Measurements from ENCODE around the genes DKK2, PLA2G12A and LRIT3.

DNA sequence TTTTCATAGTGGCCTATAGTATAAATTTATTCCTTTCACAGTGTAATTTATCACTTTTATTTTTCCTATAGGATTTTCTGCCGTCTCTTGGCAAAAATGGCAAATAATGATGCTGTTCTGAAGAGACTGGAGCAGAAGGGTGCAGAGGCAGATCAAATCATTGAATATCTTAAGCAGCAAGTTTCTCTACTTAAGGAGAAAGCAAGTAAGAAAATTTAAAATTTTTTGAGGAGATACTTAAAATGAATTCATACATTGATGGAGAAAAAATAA lies 8.5 kb downstream of the AIMP1 start:
- RRBS = no CpG with 5 or more reads among the region's 1 CpG

- RRBS = no CpG with 5 or more reads among the region's 14 CpGs
These were observed 156.1 kb upstream of the GIMD1 start for GRCh38 chr4:106524684-106525156.

DNA sequence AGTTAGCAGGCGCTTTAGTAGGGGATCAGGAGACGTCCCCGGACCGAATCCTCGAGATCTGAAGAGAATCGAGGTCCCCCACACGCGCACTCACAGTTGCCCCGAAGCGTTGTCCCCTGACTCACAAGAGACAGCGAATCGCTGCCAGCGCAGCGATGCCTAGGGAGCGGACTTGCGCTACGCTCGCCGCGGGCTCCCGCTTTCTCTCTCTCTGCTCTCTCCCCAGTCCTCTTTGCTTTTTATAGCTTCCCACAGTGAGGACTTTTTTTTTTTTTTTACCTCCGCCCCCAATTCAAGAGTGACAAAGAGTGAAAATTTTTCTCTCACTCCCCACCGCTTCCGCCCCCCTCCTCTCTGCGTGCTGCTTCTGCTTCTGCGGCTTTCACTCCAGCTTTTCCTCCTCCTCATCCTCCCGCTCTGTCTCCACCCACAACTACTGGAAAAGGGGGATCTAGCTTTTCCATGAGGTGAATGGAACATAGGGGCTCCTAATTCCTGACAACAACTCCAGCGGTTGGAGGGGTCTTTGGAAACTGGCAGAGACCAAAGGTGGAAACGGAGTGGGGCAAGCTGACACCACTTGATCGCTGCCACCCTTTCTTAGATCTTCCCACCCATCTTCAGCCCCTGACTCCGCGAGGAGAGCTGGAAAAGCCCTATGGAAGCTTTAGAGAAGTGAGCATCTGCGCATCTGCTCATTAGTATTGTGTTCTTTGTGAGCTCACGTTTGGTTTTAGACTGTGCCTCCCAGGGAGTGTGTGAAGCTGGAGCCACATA lies at the start of gene DKK2:
Gene DKK2 (minus strand): TSS at position 216 of the 777 bp plus-strand sequence.
- RRBS = no CpG with 5 or more reads among the region's 34 CpGs

GRCh38 chr4:107800143-107800523 lies 24.6 kb upstream of the SGMS2 start:
- RRBS = no CpG with 5 or more reads among the region's 4 CpGs

DNA sequence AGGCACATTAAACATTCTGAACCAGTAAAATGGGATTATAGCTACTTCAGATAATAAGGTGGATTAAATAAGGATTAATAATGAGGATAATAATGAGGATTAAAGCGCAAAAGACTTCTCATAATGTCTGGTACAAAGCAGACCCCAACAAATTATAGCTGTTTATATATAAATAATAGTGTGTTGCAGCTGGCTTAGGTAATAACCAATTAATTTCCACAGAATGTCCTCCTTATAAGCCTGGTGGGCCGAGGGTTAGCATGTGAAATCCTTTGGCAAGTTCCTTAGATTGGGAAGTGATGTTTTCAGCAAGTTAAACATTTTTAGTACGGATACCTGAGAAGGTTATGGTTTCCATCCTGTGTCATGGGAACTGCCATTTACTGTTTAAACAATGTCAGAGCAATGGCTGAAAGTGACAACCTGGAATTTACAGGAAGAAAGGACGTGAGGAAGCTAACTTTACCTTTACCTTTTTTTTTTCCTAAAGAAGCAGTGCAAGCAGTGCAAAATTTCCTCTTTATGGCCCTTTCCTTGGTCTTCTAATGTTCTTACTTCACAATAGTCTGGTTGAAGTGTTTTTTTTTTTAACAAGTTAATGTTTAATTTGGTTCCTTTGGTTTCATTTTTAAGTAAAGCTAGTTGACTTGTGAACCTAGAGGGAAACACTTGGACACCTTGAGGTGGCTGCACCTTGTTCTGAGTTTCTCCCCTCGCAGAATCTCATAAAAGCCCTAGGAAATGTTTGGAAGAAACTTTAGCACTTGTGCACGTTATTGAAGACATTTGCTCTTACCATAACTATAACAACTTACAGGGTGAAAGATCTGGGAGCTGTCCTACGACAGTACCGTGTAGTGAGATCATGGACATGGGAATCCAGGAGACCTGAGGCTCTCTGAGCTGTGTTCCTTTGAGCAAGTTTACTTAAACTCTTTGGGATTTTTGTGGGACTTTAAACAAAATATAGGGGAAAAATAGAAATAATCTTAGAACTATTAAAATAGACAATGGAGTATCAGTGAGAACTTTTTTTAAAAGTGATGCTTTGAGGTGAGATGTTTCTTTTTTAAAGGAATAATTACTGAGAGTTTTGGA lies 1.7 kb downstream of the SGMS2 start:
- RRBS = no CpG with 5 or more reads among the region's 8 CpGs

GRCh38 chr4:107837118-107838052 lies 12.7 kb downstream of the SGMS2 start:
- RRBS = no CpG with 5 or more reads among the region's 5 CpGs

GRCh38 chr4:107871393-107871691 lies 46.6 kb downstream of the SGMS2 start:
- RRBS = no CpG with 5 or more reads among the region's 3 CpGs

DNA sequence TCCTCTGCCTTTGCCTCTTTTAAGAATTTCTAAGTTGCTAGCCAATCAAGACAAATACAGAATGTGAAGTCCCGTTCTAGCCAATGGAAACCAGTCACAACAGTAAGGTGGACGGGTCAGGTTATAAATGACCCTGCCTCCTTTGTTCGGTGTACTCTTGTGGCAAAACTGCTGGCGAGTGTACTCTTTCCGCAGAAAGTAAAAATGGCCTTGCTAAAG lies 1.7 kb upstream of the HADH start:
- RRBS = no CpG with 5 or more reads among the region's 5 CpGs

DNA sequence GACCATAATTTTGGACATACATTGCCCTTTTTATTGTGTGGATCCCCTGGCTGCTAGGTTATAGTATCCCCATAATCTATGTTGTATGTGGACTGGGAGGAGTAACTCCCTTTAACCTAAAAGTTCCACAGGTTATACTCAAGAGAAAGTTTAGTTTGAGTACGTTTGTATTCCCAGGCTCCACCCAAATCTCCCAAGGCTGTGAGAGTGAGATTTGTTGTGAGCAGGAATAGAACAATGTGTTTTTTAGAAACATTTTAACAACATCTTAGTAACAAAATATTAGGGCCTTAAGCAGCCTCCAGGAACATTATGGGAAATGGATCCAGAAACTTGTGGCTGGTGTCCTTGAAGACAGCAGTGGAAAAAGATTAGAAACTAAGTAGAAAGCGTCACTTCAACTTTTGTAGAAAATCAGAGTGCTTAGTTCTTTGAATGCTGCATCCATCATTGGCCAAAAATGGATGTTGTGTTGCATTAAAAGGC lies 1.9 kb downstream of the HADH start:
- RRBS = no CpG with 5 or more reads among the region's 2 CpGs

DNA sequence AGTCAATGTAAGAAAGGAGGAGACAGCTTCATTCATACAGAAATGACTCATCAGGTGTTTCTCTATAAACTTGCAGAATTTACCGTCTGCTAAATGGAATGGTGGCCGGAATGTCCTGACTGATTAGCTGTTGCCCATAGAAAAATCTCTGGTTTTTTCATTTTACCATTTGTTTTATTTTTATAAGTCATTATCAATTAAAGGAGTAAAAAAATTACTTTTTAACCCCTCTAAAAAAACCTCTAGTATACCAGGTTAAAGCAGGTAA lies 115.1 kb upstream of the ETNPPL start:
- RRBS = no CpG with 5 or more reads among the region's 2 CpGs

DNA sequence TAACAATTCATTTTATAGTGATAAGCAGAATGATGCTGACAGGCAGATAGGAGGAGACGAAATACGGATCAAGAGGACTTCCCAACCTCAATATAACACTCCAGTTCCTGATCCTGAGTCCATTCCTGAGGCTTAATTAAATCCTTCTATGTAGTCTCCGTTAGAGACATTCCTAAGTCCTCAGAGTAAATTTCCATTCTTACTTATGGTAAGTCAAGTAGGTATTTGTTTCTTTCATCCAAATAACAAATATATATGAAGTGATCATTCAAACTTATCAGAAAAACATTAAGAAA lies 16.0 kb downstream of the MCUB start:
- RRBS = no CpG with 5 or more reads among the region's 3 CpGs

GRCh38 chr4:109588180-109588677 lies 28.2 kb downstream of the MCUB start:
- RRBS = no CpG with 5 or more reads among the region's 4 CpGs

- RRBS = 1% methylated on average over 26 of the region's 88 CpGs
These were observed at the start of gene PLA2G12A for GRCh38 chr4:109729386-109730356. TSS of gene PLA2G12A (minus strand) at chr4:109730070.

GRCh38 chr4:109730357-109730988 lies 603 bp upstream of the PLA2G12A start:
- RRBS = 6% methylated on average over 14 of the region's 23 CpGs

GRCh38 chr4:109847675-109848273 lies at the start of gene LRIT3:
TSS of gene LRIT3 (plus strand) at chr4:109848107.
- RRBS = no CpG with 5 or more reads among the region's 4 CpGs

- RRBS = no CpG with 5 or more reads among the region's 6 CpGs
These were observed 134.0 kb downstream of the EGF start for GRCh38 chr4:110046538-110047143.

GRCh38 chr4:110128407-110129115 lies 69.9 kb downstream of the ELOVL6 start:
- RRBS = no CpG with 5 or more reads among the region's 7 CpGs

GRCh38 chr4:110134640-110134936 lies 63.8 kb downstream of the ELOVL6 start:
- RRBS = no CpG with 5 or more reads among the region's 1 CpG

GRCh38 chr4:110172951-110173393 lies 25.4 kb downstream of the ELOVL6 start:
- RRBS = no CpG with 5 or more reads among the region's 1 CpG

DNA sequence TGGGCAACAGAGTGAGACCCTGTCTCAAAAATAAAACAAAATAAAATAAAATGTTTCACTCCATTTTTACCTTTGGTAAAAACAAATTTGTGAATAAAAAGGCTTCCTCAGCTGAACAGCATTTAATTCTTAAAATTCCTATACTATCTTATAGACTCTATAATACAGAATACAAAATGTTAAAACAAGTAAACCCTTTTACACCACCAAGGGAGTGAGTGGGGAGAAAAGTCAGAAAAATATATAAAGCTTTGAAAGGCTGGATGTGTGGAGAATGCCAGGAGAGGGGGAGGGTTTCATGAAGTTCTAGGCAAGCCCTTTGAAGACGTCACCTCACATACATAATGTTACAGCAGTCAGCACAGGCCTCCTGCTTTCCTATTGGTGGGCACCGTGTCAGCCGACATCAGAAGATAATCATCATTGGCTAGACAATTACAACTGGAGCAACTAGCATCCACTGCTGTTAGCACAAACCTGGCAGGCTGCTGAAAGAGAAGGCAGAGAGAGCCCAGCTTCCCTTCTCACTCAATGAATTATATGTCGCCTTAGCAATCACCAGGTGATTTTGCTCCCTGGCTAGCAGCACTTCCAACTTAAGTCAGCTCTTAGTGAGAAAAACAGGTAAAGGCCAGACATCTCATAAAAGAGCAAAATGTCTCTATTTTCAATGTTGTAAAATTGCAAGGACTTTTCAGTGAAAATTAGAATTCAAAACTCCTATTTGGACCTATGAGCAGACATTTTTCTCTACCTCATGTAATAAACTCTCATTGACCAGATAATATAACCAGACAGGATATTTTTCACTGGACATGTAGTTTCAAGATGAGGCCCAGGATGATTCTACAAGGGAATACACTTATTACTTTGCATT lies 4.6 kb downstream of the ELOVL6 start:
- RRBS = no CpG with 5 or more reads among the region's 4 CpGs